ENCODE results near the gene SCGB1C2.

- PRO-cap: no peak
Measured at GRCh38 chr17:137376-137752, at the start of gene SCGB1C2. SCGB1C2 (plus strand) TSS chr17:137569.

DNA sequence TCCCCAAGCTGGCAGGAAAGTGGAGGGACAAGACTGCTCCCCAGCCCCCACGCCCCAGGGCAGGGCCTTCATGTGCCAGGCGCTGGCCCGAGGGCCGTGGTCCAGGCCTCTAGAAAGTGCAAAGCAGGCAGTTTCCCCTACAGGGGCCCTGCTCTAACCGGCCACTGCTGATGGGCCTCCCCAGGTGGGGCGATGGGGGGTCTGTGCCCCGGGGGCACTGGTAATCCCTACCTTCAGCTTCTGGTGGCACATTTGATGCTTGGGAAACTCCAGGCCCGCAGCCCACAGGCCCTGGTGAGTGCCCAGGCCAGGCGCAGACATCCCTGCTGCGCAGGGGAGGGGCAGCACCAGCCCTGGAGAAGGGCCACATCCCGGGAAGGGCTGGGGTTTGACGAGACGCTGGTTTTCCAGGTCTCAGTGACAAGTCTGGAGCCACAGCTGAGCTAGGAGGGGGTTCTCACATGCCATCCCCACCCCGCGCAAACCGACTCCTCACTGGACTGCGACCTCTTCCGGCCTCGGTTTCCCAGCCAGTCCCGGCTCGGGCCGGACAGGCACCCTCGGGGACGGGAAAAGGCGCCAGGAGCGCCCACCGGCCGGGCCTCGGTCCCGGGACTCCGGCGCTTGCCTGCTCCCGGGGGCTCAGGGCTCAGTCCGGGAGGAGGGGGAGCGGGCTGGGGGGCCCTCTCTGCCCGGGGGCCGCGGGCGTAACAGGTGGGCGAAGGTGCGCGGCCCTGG is 1.6 kb downstream of the DOC2B start:
- PRO-cap: no peak

- PRO-cap: no peak
Measured at GRCh38 chr17:185656-186202, 4.3 kb upstream of the DOC2B start.

DNA sequence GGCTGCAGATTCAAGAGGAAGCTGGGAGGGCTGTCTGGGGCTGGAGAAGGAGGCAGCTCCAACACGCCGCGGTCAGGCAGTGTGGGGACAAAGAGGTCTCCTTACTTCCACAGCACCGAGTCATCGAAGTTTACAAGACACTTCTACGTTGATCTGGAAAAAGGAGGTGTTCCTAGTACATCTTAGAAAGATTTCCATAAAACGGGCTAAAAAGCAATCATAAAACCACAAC is 17.9 kb upstream of the DOC2B start:
- PRO-cap: no peak

DNA sequence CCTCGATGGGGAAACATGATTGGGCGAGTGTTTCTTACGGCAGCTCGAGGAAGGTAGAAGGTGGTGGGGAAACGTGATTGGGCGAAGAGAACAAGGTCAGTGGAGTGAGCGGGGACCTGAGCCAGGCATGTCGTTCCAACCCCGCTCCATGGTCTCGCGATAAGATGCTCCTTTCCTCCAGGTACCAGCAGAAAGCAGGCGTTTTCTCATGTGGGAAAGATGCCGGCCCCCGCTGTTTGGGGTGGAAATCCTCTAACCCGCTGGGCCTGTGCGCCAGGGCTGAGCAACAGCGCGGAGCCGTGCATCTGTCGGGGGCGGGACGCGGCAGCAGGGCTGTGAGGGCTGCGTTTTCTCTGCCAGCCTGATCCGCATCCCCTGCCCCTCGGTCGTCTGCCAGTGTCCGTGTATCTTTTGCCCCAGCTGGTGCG is 25.6 kb upstream of the DOC2B start:
- PRO-cap: no peak

DNA sequence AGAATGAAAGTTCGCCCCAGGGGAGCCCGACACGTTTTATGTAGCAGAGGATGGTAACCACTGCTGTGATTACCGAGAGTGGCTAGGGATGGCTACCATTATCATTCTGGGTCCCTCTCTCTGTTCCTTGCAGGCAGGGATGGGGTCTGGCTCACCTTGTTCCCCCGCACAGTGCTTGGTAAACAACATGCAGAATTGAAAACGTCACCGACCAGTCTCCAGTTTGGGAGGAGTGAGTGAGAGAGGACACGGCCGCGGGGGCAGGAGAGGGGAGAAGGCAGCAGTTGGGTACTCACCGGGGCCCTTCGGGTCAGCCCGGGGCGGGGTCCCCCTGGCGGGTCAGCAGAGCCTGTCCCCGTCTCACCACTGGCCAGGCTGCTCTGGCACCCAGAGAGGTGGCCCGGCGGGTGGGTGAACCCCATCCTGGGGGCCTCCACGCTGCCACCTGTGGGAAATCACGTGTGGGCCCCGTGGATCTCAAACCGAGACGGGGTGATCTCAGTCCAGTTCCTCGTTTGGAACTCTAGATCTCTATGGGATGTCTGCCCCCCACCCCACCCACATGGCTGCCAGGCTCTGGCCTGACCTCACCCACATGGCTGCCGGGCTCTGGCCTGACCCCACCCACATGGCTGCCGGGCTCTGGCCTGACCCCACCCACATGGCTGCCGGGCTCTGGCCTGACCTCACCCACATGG is 34.1 kb upstream of the DOC2B start:
- PRO-cap: no peak

GRCh38 chr17:310951-311319 is 41.7 kb downstream of the RPH3AL start:
- PRO-cap: no peak

GRCh38 chr17:350554-351721 is 1.7 kb downstream of the RPH3AL start:
- PRO-cap: no peak

DNA sequence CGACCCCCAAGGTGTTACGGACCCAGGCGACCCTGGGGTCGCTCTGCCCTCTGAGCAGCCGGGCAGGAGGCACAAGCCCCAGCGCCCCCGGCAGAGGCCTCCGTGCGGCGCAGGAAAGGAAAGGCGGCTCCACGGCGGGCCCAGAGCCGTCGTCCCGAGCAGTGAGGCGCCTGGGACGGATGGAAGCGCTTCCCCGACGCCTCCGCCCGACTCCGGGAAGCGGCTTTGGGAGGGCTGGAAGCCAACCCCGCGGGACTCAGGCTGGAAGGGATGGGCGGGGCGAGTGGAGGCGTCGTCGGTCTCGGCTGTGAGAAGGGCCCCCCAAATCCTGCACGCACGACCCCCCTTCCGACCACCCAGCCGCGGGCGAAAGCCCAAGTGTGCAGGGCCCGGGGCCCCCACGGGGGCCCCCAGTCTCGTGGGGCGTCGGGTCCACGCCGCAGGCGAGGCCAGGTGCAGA is 24.8 kb upstream of the C17orf97 start:
- PRO-cap: no peak

DNA sequence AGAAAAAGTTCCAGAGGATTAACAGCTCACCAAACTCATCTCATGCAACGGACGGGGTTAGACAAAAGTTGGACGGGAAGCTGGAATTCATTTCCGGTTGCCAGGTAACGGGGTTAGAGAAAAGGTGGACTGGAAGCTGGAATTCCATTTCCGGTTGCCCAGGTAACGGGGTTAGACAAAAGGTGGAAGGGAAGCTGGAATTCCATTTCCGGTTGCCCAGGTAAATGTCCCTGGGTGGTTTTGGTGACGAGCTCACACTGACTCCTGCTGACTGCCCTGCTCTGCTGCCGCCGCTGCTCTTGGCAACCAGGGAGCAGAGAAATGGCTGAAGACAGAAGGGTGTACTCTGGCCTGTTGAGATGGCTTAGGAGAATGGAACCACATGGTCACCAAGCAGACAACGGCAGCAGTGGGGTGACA is 112.8 kb downstream of the C17orf97 start:
- PRO-cap: no peak

DNA sequence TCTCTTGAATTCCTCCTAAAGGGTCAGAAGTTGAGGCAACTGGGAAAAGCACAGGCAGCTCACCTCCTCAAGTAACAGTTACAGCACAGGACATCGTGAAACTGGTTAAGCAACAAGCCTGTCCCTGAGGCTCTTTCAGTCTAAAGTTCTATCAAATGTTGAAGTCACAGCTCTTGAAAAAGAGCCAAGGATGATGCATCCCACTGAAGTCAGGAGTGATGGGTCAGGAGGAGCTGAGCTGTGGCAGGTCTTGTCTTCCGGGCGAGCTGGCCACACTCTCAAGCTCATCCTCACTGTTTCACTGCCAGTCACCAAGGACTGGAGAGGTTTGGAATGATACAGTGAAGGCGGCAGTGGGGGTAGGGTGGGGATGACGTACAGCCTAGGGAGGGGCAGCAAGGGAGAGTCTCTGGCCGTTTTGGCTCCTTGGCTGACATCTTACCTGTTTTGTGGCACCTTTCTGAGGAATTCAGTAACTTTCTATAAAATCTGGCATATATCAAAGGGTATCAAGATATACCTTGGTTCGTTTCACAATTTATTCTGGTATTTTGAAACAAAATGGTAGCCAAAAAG is 99.4 kb downstream of the VPS53 start:
- PRO-cap: unidirectional peak, minus-strand start at position 320 of the sequence

DNA sequence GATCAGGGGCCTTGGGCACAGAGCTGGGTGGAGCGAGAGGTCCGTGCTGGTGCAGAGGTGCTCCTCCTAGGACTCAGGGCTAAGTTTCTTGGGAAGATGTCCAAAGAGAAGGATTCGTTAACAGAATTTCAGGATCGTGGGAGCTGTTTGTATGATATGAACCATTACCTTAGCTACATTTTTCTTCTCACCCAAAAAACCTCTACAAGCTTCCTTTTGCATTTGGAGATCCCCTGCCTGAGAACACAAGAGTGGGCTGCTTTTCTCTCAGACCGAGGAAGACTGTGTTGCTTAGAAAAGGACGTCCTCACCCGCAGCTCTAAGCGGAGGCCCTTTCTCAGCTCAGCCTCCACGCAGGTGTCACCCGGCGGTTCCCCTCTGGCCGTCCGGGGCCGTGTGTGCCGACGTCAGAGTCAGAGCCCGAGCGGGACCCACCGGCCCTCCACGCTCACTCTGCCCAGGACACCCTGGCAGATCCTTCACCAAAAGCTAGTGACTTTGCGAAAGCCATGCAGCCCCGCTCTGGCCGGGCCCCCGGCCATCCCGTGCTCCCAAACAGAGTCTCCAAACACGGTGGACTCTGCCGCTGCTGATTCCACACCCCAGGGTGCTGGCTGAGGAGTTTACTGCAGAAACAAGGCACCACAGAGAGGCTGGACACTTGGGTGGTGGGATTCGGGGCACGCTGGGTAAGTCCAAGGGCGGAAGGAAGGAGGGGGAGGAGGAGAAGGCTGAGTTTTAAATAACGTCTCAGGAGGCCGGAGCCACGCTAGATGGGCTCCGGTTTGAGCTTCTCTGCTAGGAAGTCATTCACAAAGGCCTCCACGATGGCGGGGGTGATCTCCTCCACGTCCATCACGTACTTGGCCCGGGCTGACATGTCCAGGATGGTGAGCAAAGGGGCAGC is 18.3 kb downstream of the MRM3 start:
- PRO-cap: no peak

GRCh38 chr17:980677-981449 is 1.3 kb upstream of the NXN start:
- PRO-cap: no peak

GRCh38 chr17:1011849-1012245 is 14.9 kb downstream of the TIMM22 start:
- PRO-cap: no peak

- PRO-cap: no peak
Measured at GRCh38 chr17:1040143-1040577, 43.2 kb downstream of the TIMM22 start.

- PRO-cap: no peak
Measured at GRCh38 chr17:1169023-1169471, 10.7 kb downstream of the ABR start.

DNA sequence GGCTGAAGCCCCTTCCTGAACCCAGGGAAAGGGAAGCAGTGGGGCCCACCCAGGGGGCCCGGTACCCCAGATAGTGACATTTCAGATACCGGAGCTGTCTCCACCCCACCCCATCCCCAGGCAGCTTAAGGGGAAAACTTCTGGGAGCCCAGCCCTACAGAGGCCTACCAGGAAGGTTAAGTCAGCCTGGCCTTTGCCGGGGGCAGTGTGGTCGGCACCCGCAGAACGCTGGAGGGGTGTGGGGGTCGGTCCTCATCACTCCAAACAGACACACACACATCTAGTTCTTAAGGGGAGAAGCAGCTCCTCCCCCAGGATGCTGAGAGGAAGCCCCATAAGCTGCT is 1.1 kb upstream of the ABR start:
- PRO-cap: no peak

- PRO-cap: bidirectional peak, plus-strand start at chr17:1456458, minus-strand start at chr17:1456231
Measured at GRCh38 chr17:1456370-1456750, 328 bp upstream of the CRK start.

- PRO-cap: unidirectional peak, minus-strand start at chr17:1474944
Measured at GRCh38 chr17:1474404-1475168, 17.9 kb downstream of the MYO1C start.

DNA sequence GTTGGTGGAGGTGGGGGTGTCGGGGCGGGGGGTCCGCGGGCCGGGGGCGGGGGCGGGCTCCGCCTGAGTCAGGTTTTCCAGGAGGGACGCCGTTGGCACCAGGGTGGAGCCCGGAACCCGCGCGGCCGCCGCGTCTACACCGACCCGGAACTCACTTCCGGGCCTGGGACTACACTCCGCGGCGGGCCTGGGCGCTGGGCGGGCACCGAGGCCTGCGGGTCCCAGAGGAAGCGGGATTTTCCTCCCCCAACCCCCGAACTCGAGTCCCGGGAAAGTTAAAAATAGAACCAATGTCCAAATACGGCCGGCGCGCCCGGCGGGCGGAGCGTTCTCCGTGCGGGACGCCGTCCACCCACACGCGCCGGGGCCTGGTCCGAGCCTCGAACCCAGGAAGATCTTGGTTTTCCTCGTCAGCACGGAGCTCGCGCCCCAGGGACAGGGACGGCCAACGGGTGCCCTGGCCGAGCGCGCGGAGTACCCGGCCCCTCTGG is 6.5 kb downstream of the MYO1C start:
- PRO-cap: bidirectional peak, plus-strand start at position 174 of the sequence, minus-strand start outside the sequence; bidirectional peak, plus-strand start at position 438 of the sequence, minus-strand start at position 394 of the sequence

Data from type B pancreatic cell (in vitro differentiated cells).